ENCODE results near the gene KLHDC3.

- RRBS, result no CpG with 5 or more reads among the region's 5 CpGs
Observed at GRCh38 chr6:42804723-42805135, 22.9 kb downstream of the BICRAL start.

DNA sequence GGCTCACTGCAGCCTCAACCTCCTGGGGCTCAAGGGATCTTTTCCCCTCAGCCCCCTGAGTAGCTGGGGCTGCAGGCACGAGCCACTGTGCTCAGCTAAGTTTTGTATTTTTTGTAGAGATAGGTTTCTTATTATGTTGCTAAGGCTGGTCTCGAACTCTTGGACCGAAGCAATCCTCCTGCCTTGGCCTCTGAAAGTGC, 10.7 kb downstream of the PPP2R5D start:
- RRBS, result no CpG with 5 or more reads among the region's 3 CpGs

DNA sequence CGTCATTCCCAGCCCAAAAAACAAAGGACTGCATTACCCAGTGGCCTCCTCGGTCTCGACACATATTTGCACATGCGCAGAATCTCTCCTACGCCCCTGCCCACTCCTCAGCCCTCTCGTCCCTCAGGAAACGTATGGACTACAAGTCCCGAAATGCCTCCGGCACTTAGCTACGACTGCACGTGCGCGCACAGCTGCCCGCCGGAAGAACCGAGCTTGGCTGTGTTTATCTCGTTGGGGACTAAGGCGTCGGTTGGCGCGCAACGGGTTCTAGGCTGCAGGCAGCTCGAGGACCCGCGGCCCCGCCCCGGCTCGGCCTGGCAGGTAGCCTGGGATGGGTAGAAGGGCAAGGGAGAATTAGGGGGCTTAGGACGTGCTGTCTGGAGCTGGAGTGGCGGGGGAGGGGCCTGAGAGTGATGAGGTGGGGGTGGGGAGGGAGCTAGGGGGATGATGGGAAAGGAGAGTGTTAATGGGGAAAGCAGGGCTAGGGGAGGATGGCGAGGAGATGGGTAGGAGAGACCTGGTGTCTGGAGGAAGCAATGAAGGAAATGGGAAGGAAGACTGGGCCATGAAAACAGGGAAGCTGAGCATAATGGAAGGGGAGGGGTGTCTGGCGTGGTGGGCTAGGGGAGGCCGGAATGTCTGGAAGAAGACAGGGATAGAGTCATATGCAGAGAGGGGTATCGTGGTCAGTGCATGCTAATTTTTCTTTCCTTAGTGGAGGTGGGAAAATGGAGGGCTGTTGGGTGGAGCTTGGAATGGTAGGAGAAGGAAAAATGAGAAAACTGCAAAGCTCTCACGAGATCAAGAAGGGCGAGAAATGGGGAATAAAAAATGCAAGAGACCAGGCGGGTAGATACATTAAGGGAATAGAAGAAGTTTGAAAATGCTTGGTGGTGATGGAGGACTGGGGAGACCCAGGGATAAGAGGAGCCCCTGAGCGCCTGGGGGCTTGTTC, at the start of gene KLHDC3:
Gene KLHDC3 (plus strand): TSS at position 225 of the 958 bp plus-strand sequence.
- RRBS, result under 1% methylated on average over 14 of the region's 38 CpGs

GRCh38 chr6:43020945-43021277, 512 bp upstream of the RRP36 start:
- RRBS, result no CpG with 5 or more reads among the region's 2 CpGs

DNA sequence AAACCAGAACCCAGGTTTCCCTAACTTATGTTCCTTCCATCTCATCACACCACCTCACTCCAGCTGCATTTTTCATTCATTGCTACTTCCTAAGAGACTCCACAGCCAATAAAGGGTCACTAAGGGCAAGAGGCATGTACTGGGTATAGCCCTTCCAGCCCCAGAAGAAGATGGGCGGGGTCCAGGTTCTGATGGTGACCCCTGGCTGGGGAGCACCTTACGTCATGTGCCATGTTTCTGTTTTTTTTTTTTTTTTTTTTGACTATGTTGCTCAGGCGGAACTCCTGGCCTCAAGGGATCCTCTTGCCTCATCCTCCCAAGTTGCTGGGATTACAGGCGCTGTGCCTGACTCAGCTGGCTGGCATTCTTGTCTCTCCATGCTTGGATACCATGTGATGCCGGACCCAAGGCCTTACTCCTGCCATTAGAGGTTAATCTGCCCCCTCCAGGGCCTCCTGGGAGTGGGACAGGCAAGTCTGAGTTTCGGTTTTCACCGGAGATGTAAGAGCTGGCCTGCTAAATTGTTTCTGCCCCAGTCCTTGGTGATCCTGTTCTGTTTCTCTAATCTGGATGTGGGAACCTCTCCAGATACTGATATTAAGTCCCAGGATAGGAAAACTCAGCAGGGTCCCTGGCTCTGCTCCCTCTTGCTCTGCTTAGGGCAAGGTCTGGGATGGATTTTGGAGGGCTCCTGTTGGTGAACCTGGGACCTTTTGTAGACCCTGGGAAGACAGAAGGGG, 44.9 kb downstream of the PTK7 start:
- RRBS, result 17% methylated on average over 3 of the region's 7 CpGs

DNA sequence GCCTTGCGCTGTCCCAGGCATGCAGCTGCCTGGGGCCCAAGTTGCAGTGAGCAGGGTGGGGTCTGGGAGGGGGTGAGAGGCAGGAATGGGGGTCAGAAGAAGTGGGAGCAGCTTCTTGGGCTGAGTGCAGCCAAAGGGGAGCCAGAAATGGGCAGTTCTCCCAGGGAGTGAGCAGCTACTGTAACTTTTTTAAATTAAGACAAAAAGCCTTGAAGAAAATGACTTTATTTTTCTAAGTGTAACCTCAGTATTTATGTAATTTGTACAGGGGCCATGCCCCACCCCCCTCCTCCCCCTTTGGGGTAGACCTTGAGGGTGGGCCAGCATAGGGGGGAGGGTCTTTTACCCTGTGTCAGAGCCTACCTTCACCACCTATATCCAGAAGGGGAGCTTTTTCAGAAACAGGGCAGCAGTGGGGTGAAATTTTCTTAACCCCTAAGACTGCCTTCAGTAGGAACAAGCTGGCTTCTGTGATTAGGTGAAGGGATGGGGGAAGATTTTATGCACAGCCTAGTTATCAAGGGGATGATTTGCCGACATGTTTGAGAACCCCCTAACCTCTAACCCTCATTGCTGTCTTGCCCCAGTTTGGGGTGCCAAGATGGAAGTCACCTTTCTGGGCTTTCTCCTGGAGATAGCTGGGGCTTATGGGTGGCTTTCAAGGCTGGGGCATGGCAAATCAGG, 1.5 kb upstream of the CUL9 start:
- RRBS, result no CpG with 5 or more reads among the region's 2 CpGs

DNA sequence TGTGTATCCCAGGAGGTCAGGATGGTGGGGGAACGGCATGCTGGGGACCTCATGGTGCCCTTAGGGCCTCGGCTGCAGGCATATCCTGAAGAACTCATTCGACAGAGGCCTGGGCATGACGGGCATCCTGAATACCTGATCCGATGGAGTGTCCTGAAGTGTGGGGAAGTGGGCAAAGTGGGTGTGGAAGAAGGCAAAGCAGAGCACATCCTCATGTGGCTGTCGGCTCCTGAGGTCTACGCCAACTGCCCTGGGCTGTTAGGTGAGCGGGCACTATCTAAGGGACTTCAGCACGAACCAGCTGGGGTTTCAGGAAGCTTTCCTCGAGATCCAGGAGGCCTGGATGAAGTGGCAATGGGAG, 2.3 kb downstream of the CUL9 start:
- RRBS, result no CpG with 5 or more reads among the region's 10 CpGs

DNA sequence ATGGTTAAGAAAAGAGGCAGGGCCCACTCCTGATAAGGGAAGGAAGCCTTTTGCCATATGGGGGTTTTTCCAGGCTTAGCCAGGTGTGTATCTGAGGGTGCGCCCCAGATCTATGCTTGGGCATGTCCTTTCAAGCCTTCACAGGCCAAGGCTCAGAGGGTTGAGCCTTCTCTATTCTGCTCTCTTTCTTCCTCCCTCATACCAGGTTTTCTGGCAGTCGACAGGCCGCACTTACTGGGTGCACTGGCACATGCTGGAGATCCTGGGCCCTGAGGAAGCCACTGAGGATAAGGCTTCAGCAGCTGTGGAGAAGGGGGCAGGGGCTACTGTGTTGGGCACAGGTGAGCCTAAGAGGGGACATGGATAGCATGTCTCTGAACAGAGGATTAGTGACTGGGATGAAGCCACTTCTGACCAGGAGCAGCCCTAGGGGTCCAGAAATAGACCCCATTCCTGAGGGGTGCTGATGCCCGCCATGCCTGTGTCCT, 4.8 kb downstream of the CUL9 start:
- RRBS, result no CpG with 5 or more reads among the region's 4 CpGs

DNA sequence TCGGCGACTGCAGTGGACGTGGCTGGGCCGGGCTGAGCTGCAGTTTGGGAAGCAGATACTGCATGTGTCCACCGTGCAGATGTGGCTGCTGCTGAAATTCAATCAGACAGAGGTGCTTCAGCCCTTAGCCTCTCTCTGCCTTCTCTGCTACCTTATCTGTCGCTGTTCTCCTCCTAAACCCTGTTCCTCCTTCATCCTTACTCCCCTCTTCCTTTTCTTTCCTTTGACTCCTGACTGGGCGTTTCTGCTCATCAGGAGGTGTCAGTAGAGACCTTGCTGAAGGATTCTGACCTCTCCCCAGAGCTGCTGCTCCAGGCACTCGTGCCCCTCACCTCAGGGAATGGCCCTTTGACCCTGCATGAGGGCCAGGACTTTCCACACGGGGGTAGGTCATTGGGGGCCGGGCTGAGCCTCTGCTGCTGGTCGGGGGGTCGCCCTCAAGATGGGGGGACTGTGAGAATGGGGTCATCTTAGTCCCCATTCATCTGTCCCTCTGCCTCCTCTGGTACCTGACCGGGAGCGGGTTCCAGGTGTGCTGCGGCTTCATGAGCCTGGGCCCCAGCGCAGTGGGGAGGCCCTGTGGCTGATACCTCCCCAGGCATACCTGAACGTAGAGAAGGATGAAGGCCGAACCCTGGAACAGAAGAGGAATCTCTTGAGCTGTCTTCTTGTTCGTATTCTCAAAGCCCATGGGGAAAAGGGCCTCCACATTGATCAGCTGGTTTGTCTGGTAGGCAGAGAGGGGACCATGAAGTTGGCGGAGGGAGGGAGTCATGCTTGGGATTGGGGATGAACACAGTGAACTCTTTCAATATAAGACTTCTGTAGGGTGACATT, 15.9 kb downstream of the DNPH1 start:
- RRBS, result no CpG with 5 or more reads among the region's 20 CpGs

DNA sequence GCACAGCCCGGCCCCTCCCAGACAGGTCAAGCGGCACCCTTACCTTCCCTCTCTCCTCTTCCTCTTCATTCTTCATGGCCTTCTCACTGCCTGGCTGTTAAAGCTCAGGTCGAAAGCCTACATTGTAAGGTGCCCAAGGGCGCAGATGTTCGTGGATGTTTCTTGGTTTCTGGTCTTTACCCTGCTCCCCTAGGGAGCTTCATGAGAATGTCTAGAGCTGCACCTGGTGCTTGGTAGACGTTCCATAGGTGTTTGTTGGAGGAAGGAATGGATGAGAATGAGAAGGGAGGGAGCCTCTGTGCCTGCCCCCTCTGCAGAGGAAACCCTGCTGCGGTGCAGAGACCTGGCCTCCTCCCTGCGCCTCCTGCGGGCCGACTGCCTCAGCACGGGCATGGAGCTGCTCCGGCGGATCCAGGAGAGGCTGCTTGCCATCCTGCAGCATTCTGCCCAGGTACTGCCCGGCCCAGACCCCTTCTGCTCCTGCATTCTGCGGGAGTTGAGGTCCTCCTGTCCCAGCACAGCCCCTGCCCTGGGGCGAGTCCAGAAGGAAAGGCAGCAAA, 6.3 kb downstream of the DNPH1 start:
- RRBS, result 95% methylated on average over 3 of the region's 16 CpGs

DNA sequence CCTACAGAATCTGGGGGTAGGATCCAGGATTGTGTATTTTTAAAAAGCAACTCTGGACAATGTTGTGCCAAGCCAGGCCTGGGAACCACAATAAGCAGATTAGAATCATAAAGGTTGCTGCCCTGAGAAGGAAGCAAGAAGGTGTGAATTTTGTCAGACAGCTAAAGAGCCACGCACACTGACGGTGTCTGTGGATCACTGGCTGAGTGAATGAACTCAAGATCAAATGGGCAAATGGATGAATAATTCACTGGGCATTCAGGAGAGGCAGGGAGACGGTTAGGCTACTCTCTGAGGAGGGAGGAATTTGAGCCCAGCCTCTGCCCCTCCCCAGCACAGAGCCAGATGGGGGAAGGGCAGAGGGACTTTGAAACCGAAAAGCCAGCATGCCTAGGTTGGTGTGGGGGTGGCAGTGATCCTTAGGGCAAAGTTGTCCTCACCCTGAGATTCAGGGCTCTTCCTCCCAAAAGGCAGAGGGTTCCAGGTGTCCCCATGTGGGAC, 19.5 kb upstream of the SLC22A7 start:
- RRBS, result no CpG with 5 or more reads among the region's 4 CpGs

DNA sequence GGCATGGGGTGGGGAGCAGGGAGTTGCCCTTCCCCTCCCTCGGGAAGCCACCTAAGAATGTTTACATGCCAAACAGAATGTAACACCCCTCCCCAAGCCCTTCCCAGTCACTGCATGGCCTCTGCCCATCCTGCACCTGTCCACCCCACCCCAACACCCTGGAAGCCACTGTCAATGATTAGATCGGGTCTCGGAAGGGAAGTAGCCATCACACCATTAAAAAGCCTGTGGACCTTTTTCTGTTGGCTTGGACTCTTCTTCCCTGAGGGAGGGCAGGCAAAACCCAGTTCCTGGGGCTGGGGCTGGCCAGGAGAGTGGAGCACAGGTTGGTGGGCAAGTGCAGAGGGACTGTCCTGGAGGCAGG, 10.1 kb upstream of the SLC22A7 start:
- RRBS, result no CpG with 5 or more reads among the region's 3 CpGs

DNA sequence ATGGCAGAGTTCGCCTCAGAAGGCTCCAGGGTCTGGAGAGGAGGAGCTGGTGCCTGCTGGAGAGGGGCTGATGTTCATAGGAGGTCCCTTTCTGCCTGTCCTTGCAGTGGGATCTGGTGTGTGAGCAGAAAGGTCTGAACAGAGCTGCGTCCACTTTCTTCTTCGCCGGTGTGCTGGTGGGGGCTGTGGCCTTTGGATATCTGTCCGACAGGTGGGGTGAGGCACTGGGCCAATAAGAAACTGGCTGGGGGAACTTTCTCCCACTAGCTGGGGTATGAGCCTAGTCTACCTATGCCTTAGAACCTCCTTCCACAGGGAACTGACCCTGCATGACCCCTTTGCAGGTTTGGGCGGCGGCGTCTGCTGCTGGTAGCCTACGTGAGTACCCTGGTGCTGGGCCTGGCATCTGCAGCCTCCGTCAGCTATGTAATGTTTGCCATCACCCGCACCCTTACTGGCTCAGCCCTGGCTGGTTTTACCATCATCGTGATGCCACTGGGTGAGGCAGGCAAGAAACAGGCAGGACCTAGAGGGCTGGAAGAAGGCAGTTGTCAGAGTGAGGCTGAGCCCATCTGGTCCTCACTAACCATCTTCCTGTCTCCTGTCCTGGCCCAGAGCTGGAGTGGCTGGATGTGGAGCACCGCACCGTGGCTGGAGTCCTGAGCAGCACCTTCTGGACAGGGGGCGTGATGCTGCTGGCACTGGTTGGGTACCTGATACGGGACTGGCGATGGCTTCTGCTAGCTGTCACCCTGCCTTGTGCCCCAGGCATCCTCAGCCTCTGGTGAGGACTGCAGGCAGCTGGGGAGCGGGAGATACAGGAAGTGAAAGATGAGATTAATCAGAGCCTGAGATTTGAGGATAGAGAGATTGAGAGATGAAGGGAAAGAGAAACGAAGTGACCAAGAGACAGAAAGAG, 1.5 kb downstream of the SLC22A7 start:
- RRBS, result no CpG with 5 or more reads among the region's 19 CpGs

- RRBS, result no CpG with 5 or more reads among the region's 16 CpGs
Observed at GRCh38 chr6:43428031-43428482, 716 bp downstream of the ABCC10 start.

GRCh38 chr6:43434259-43435063, 7.1 kb downstream of the ABCC10 start:
- RRBS, result 97% methylated on average over 2 of the region's 12 CpGs

DNA sequence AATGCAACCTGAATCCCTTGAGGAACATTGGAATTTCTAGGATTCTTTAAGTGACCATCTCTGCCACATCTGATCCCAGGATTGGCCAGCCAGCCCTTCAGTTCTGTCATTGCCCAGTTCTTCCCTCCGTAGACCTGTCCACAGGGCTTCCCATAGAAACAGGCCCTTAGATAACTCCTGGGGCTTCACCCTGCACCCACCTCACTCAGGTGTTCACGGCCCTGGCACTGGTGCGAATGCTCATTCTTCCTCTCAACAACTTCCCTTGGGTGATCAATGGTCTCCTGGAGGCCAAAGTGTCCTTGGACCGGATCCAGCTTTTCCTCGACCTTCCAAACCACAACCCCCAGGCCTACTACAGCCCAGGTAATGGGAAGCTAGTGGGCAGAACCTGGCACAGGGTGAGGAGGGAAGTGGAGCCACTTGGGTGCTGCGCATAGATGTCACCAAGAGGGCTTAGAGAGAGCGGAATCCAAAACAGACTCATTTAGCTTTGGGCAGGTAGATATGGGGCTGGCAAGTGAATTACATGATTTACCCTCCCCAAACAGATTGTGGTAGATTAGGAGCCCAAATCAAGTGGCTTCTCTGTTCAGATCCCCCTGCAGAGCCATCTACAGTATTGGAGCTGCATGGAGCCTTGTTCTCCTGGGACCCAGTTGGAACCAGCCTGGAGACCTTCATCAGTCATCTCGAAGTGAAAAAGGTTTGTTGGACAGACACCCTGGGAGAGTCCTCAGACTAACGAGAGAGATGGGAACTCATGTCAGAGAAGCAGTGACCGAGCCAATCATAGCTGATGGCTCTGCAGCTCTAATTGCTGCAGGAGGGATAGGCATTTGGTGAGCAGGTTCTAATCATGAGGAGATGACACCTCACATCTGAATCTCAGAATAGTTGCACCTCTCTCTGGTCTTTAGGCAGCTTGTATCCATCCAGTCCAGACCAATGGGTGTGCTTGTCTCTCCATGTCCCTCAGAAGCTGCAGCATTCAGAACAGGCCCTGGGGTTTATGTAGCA, 8.5 kb downstream of the ABCC10 start:
- RRBS, result no CpG with 5 or more reads among the region's 10 CpGs

DNA sequence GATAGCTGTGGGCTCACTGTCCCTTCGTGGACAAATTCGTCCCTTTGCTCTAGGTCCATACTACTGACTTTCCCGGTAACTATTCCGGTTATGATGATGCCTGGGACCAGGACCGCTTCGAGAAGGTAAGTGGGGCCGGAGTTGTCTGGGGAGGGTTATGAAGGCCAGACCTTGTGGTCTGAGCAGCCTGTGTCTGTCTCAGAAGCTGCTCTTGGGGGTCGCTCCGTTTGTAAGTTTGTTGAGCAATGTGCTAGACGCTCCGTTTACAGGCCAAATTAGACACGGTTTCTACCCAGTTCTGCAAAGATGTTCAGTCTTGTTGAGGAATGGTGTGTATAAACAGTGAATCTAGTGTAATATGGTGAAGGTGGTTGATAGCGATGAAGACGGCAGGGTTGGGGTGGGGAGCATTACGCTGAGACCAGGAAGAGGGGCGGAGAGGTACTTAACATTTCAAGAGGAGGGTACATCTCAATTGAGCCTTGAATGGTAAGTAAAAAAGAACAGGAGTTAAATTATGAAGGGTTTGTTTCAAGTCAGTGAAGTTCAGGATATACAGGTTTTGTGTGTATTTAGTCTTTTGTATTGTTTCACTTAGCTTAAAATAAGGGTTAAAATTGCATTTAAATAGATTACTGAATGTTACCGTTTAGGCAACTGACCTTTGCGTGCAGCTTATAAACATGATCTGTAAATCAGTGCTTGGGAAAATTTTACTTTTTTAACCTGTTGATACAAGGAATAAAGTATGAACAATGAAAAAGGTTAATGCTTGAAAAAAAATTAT, 557 bp downstream of the POLR1C start:
- RRBS, result 0% methylated on average over 3 of the region's 18 CpGs

DNA sequence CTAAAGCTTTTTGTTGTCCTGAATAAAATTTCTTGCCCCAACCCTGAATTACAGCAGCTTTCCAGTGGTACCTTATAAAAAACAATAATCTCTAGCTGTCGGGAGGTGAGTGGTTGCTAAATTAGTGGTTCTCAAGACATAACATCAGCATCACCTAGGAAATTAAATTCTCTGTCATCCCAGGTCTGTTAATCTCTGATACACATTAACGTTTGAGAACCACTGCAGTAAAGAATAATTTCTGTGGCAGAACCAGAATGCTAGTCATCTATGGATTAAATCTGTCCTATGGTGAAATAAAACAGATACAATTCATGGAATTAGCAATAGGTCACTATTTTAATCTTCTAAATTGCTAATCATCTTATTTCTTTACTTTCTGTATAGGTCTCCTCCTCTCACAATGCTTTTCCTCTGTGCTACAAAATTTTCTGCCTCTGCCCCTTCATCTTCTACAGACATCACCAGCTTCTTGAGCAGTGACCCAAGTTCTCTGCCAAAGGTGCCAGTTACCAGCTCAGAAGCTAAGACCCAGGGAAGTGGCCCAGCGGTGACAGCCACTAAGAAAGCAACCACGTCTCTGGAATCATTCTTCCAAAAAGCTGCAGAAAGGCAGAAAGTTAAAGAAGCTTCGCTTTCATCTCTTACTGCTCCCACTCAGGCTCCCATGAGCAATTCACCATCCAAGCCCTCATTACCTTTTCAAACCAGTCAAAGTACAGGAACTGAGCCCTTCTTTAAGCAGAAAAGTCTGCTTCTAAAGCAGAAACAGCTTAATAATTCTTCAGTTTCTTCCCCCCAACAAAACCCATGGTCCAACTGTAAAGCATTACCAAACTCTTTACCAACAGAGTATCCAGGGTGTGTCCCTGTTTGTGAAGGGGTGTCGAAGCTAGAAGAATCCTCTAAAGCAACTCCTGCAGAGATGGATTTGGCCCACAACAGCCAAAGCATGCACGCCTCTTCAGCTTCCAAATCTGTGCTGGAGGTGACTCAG, 15.5 kb downstream of the GTPBP2 start:
- RRBS, result no CpG with 5 or more reads among the region's 7 CpGs

DNA sequence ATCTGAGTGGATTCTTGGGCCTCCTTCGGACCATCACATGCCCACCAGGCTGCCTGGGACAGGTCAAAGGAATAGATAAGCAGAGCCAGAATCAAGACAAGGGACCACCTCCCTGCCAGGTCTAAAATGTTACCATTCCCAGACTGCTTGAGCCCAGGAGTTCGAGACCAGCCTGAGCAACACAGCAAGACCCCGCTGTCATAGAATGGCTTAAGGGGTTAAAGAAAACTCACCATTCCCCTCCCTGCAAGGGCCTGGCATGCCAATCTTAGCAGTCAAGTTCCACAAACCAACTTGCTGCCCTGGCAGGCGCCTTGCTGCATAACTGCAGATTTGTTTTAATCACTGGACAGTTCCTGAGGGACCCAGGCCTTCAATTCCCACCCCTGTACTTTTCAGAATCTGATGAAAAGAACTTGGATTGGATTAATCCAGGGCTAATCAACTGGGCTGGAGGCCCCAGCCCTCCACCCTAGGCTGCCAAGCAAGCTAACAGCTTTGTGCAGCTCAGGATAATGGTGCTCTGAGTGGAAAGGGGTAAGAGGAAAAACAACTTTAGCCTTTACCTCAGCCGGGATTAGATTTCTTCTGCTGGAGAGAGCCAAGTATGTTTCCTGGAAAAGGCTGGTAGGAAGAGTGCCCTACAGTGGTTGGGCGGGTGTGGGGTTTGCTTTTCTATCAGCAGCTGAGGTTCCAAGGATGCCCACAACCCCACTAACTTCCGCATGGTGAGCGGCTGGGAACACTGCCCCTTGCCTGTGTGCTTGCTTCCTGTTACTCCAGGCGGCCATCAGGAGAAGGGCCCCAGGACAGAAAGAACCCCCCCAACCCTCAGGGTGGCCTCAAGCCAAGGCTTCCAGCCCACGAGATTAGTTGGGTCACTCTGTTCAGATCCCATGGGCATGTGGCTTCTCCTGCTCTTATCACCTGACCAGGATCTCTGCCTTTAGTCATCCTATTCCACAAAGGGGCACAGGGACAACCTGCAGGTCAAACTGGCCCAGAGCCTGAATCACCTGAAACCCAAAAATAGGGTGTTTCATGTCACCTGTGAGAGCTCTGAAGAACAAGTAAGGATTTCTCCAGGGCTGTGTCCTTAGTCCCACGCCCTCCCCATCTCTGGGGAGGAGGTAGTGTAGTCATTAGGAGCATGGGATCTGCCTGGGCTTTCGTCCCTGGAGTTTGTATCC, 10.7 kb downstream of the MRPS18A start:
- RRBS, result no CpG with 5 or more reads among the region's 12 CpGs

- RRBS, result no CpG with 5 or more reads among the region's 3 CpGs
Observed at GRCh38 chr6:43683158-43683457, 4.5 kb downstream of the MRPS18A start.